Parietal lobe (tissue), 2 donors: Measurements from ENCODE around the genes SEC22B, NBPF8 and FAM72D.

GRCh38 chr1:120175744-120176831 is at the start of gene SEC22B:
SEC22B (minus strand) TSS chr1:120176520.
- RAMPAGE, long total RNA: start-site peak on the minus strand at chr1:120176485-120176530, 358 and 299 reads in 2 replicates

- RAMPAGE, long total RNA: no peak
Measured at GRCh38 chr1:120342363-120343129, 72.3 kb upstream of the NBPF8 start.

GRCh38 chr1:120414684-120415418 is at the start of gene NBPF8:
NBPF8 (plus strand) TSS chr1:120415035.
- RAMPAGE, long total RNA: no peak

DNA sequence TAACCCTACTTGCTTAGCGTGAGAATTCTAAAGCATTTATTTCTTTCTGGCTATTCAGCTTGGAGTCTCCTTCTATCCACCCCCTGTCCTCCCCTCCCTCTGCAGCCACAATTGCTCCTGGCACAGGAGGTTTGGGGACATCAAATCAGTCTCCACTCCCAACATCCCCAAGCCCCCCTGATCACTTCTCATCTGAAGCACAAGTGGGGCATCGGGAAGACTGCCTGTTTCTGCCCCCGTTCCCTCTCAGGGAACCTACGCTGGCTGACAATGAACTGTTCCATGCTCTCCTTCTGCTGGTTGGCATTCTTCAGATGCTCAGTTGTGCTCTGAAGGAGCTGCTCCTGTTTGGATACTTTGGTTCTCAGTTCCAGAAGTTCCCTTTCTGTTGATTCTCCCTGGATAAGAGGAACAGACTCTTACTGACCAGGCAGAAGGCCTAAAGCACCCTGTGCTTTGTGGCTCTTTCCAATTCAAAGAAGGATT is 76.9 kb downstream of the NBPF8 start:
- RAMPAGE, long total RNA: no peak

DNA sequence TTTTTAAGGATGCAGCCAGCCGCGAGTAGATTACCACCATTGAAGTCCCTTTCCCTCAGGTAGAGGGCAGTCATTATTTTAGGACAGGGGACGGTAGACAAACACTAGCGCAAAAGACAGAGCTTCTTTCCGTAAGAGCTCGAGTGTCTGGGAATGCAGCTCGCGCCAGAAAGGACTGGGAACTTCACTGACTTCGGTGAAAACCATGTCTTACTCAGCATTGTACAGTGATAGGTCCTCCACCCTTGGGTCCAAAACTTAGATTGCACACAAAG is 144.4 kb downstream of the NBPF8 start:
- RAMPAGE, long total RNA: no peak

DNA sequence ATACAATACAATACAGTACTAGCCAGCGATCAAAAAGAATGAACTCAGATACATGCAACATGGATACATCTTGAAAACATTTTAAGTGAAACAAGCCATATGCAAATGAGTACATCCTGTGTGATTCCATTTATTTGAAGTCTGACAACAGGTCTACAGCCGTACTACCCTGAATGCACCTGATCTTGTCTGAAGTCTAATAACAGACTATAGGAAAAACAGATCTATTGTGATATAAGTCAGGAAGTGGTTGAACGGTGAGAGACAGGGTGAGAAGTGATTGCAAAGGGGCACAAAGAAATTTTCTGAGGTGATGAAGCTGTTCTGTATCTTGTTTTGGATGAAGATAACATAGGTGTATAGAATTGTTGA is 147.0 kb downstream of the NBPF8 start:
- RAMPAGE, long total RNA: no peak

DNA sequence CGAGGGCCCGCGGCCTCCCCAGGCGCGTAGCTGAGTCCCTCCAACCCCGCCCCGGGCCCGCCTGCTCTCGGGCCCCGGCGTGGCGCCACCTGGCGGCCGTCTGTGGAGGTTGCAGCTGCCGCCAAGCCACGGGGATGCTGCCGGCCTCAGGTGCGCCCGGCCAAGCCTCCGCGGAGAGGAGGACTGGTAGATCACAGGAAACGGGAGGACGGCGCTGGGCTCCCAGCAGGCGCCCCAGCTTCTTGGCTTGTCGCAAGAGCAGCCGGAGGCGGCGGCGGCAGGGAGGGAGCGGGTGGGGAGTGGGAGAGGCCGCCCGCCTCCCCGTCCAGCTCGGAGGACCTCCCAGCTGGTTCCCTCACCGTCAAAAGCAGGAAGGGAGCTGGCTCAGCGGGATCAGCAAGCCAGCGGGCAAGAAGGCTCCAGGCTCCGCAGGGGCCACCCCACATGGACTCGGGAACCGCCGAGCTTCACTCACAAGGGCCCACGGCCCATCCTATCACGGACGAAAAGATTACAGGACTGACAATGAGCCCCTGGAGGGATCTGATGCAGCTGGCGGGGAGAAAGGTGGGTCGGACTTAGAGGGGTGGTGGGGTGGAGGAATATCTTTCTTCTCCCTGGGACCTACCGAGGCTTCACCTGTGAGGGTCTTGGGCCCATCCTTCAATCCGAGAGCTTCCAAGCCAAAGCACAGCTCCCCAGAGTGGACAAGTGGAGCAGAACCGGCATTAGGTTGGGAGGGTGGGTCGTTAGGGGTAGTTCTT is 86.4 kb downstream of the FAM72B start:
- RAMPAGE, long total RNA: no peak

DNA sequence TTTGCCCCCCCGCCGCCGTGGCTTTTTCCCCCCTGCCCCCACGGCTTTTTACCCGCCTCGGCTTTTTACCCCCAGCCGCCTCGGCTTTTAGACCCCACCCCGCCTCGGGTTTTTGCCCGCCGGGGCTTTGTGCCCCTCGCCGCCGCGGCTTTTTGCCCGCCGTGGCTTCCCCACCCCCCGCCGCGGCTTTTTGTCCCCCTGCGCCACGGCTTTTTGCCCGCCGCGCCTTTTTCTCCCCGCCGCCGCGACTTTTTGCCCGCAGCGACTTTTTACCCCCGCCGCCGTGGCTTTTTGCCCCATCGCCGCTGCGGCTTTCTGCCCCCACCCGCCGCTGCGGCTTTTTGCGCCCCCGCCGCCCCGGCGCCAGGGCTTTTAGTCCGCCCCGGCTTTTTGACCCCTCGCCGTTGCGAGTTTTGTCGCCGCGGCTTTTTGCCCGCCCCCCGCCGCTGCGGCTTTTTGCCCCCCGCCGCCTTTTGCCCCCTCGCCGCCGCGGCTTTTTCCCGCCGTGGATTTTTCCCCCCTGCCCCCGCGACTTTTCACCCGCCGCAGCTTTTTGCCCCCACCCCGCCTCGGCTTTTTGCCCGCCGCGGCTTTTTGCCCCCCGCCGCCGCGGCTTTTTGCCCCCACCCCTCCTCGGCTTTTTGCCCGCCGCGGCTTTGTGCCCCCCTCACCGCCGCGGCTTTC is 408.3 kb downstream of the H3-7 start:
- RAMPAGE, long total RNA: no peak

GRCh38 chr1:143691295-143691705 is 214.5 kb downstream of the H3-7 start:
- RAMPAGE, long total RNA: no peak

- RAMPAGE, long total RNA: no peak
Measured at GRCh38 chr1:143904264-143904944, 1.4 kb downstream of the H3-7 start.

GRCh38 chr1:145095761-145096327 is at the start of gene FAM72D:
FAM72D (plus strand) TSS chr1:145095974.
- RAMPAGE, long total RNA: no peak

DNA sequence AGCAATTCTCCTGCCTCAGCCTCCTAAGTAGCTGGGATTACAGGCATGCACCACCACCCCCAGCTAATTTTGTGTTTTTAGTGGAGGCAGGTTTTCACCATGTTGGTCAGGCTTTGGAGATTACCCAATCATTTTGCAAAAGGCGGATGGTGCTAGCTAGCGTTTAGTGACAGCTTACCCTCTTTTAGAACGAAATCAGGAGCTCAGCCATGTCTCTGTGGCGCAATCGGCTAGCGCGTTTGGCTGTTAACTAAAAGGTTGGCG is 33.2 kb downstream of the FAM72D start:
- RAMPAGE, long total RNA: no peak

GRCh38 chr1:145189220-145189646 is 52.7 kb downstream of the PPIAL4D start:
- RAMPAGE, long total RNA: no peak

DNA sequence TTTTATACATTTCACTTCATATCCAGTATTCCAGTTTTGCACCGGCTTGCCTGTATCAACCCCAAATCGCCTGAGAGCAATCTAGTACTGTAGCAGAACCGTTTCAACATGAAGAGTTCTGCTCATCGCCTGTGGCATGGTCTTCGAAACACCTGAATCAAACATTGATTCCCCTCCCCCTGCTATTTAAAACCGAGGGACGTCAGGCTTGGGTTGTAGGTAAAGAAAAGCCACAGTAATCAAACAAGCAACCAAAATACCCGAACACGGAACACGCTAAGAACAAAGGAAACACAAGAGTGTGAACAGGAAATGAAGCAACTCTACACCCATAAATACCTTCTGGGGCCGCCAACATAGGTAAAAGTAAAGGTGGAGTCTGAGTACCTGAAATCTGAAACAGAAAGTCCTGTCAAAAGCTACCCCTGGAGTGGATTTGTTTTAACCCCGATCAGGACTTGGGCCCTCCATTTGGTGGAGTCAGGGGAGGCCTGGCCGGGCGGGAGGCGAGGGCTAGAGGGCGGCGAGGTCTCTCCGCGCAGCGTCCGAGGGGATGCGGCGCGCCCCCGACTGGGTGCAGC is 27.5 kb downstream of the PPIAL4D start:
- RAMPAGE, long total RNA: no peak

- RAMPAGE, long total RNA: no peak
Measured at GRCh38 chr1:145287552-145287866, 45.5 kb upstream of the PPIAL4D start.

GRCh38 chr1:145690255-145690929 is 16.8 kb downstream of the PDZK1 start:
- RAMPAGE, long total RNA: no peak

GRCh38 chr1:145707987-145708541 is 896 bp upstream of the PDZK1 start:
- RAMPAGE, long total RNA: no peak

GRCh38 chr1:145751316-145751836 is 32.1 kb downstream of the CD160 start:
- RAMPAGE, long total RNA: no peak

DNA sequence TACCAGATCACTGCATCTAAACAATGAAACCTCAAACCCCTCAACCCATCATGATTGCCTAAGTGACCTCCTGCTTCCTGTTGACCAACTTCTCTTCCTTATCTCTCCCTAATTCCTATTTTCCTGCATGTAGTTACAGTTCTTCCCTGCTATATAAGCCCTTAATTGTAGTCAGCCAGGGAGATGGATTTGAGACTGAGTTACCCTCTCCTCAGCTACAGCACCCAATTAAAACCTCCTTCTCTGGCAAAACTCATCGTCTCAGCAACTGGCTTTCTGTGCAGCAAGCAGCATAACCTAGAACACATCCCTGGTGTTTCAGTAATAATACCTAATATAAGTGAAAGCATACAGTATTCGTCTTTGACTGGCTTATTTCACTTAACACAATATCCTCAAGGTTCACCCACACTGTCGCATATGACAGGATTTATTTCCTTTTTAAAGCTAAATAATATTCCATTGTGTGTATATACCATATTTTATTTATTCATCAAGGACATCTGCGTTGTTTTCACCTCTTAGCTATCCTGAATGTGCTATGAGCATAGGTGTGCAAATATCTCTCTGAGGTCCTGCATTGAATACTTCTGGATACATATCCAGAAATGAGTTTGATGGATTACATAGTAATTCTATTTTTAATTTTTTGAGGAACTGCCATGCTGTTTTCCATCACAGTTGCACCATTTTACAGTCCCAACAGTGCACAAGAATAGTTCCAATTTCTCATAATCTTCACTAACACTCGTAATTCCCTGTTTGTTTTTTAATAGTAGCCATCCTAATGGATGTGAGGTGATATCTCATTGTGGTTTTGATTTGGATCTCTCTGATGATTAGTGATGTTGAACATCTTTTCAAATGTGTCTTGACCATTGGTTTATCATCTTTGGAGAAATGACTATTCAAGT is 26.6 kb downstream of the RNF115 start:
- RAMPAGE, long total RNA: no peak

GRCh38 chr1:145879698-145880208 is 5.9 kb downstream of the ANKRD35 start:
- RAMPAGE, long total RNA: no peak